ENCODE measurements around the gene PUM1.

GRCh38 chr1:31064894-31065488 lies 526 bp downstream of the PUM1 start:
- PRO-cap: bidirectional peak, plus-strand start at chr1:31065449, minus-strand start at chr1:31065418

GRCh38 chr1:31065489-31066051 lies at the start of gene PUM1:
Gene PUM1 (minus strand): TSS chr1:31065717.
- PRO-cap: unidirectional peak, minus-strand start at chr1:31065717

DNA sequence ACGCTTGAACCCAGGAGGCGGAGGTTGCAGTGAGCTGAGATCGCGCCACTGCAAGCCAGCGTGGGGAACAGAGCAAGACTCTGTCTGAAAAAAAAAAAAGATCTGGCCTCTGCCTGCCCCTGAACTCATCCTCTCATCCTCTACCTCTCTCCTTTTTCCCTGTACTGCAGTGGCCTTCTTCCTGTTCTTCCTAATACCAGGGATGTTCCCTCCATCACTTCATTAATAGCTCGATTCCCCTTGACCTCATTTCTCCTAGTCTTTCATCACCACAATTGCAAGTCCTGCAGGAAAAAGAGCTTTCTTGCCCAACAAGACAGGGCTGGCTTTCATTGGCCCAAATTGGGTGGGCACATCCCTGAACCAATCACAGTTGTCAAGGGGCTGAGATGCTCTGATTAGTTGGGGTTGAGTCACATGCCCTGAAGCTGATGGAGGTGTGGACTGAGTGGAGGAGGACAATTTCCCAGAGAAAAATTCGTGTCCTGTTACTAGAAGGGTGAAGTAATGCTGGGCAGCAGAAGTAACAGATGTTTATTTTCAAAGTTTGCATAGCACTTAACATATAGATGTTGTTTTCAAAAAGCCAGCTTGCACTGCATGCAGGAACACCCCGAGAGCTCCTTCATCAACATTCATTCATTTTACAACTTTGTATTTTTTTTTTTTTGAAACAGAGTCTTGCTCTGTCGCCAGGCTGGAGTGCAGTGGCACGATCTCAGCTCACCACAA lies 86.9 kb upstream of the PUM1 start:
- PRO-cap: no peak

DNA sequence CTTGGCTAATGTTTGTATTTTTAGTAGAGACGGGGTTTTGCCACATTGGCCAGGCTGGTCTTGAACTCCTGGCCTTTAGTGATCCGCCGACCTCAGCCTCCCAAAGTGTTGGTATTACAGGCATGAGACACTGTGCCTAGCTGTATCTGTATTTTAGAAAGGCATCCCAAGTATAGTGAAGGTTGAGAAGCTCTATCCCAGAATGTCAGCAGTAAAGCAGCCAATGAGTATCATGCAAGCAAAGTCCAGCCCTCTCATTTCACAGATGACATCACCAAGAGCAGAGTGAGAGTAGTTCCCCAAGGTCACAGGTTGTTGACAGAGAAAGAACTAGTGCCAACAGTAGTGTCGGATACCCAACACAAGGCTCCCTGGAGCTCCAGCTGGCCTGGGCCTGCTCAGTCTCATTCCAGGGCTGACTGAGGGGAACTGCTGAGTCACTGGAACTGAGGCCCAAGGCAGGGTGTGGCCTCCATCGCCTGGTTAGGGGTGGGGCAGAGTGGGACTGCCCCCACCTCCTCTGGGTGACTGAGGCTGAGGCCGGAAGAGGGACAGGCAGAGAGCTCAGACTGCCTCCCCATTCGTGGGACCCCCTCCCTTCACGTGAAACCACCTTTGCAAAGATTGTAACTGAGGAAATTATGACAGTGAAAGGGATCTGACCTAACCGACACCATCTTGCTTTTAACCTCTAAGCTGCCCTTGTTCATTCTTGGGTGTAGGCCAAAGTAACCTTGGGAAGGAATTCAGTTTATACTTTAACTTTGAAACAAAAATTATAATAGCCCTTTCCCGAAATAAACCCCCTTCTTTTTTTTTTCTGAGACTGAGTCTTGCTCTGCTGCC lies 68.9 kb downstream of the NKAIN1 start:
- PRO-cap: bidirectional peak, plus-strand start at position 527 of the sequence, minus-strand start at position 421 of the sequence

DNA sequence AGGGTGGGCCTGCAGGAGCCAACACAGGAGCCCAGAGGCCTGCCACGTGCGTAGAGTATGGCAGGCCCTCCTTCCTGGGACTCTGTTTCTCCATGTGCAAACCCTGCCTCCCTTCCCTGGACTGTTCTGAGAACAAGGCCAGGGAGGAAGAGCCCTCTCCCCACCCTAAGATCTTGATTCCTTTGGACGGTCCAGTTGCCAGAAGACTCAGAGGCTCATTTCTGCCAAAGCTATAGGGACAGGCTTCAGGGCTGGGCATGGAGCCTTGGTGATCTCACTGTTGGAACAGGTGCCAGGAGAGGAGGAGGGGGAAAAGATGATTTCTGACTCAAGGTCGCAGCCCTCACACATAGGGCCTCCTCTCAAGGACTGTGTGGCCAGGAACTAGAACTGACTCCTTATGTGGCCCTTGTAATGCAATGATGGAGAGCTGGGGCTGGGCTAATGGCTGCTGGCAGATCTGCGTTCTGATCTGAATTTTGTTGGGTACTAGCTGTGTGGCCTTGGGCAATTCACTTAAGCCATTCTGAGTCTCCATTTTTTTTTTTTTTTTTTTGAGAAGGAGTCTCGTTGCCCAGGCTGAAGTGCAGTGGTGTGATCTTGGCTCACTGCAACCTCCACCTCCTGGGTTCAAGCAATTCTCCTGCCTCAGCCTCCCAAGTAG lies 2.0 kb upstream of the FABP3 start:
- PRO-cap: no peak

DNA sequence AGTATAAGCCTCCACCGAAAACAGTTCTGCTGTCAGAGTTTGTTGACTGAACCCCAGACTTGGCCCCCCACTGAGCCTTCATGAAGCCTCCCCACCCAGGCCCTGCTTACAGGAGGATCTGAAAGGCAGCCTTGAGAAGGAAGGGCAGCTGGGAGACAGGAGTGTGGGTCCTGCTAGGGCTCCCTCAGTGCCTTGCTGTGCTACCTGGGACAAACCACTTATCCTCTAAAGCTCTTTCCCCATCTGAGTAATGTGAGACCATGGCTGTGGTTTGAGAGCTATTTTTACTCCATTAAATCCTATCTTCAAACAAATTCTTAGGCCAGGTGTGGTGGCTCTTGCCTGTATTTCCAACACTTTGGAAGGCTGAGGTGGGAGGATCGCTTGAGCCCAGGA lies 11.6 kb upstream of the FABP3 start:
- PRO-cap: no peak

DNA sequence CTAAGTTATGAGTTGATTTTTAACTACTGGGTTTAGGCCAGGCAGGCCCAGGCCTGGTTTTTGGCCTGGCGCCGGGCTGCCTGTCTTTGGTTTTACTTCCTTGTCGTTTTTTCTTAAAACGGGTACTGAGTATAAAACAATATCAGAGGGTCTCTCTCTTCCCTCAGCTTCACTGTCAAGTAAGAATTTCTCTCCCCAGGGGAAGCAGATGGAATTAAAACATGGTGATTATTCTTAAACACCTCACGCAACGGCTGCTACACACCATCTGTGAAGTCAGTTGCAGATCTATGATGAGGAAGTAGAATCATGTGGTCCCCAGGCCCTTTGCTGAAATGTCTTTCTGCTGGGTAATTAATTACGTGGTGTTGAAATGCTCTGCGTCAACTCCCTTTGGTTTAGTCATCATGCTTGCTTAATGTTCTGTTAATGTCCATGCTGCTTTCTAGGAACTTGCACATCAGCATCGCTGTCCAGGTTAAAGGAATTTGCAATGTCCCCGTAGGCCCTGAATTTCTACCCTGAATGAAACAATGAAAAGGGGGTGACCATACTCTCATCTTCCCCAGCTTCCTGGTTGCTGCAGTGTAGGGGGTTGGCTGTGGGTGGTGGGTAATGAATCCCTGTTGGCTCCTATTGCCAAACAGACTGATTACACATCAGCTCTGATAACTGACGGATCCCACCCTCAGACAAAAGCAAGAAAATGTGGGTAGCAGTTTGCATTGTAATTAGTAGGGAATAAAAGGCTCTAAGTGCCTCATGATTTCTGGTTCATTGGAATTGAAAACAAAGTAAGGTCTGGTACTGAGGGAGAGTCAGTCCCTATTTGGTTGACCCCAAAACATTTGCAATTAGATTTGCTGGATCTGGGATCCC lies 70.4 kb downstream of the SERINC2 start:
- PRO-cap: no peak

- PRO-cap: bidirectional peak, plus-strand start at chr1:31580751, minus-strand start at chr1:31580578; bidirectional peak, plus-strand start at chr1:31581108, minus-strand start at chr1:31581101; unidirectional peak, plus-strand start at chr1:31581108
Measured at GRCh38 chr1:31580209-31581442, 4.3 kb downstream of the TINAGL1 start.

DNA sequence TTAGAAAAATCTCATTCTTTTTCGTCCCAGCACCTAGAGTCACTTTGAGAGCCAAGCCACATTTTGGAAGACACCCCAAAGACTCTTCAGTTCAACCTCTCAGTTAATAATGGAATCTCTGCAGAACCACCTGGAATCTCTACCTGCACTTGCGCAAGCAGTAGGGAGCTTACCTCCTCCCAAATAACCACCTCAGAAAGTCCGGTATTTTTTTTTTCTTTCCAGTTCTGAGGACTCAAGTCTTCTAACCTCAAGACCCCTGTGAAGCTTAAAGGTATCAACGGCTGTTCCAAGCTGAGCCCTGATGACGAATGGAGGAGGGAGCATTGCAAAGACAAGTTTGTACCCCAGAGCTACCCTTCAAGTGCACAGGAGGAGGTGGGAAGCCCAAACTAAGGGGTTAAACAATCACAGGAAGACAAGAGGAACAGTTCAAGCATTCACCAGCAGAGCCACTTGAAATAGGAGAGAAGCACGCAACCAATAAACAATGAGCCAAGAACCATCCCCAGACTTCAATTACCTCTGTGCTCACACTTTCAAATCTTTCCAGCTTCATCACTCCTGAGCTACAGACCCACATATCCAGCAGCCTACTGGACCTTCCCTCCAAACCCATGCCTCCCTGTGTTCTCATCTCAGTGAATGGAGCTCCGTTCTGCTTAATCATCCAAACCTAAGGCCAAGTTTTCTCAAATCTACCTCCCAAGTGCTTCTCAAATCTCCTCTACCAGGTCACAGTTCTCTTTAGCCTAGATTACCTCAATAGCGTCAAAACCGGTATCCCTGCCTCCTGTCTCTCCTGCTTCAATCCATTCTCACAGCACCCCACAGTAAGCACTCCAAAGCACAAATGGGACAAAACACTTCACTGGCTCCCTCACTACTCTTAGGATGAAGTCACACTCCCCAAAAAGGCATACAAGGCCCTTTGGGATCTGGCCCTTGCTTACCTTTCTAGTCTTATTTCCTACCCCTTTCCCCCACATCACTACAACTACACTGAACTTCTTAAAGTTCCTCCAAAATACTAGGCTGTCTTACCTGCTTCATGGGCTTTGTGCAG lies 3.8 kb downstream of the PEF1 start:
- PRO-cap: no peak

- PRO-cap: unidirectional peak, plus-strand start at chr1:31642762
Measured at GRCh38 chr1:31642214-31642843, 2.3 kb downstream of the PEF1 start.

DNA sequence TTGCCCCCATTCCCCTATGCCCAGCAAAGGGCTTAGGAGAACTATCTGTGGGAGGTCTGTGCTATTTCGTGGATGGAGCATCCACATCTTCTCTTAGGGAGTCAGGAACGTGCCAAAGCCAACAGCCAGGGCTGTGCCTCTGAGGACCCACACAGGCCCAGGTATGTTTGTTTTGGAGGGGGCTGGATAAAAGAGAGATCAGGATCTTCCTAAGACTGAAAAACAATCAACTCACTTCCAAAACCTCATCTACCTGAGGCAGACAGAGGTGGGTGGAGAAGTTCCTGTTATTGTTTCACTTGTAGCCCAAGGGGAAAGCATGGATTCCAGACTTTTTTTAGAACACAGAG lies 3.8 kb upstream of the PEF1 start:
- PRO-cap: bidirectional peak, plus-strand start outside the sequence, minus-strand start at position 228 of the sequence

GRCh38 chr1:31712490-31713203 lies 8.8 kb upstream of the COL16A1 start:
- PRO-cap: no peak

DNA sequence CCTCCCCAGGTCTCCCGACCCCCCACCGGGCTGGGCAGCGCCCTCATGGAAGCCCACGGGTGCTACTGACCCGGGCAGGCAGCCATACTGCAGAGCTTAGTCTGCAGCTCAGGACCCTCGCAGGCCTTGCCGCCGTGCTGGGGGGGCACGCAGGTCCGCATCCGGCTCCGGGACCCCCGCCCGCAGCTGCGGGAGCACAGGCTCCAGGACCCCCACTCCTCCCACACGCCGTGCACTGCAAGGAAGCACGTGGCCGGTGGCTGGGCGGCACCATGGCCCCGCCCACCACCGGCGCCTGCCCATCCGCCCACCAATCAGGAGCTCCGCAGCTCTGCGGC lies 21.4 kb downstream of the ADGRB2 start:
- PRO-cap: no peak

- PRO-cap: no peak
Measured at GRCh38 chr1:31837691-31838392, 22.0 kb upstream of the SPOCD1 start.

GRCh38 chr1:31926761-31927664 lies 11.2 kb downstream of the PTP4A2 start:
- PRO-cap: no peak

GRCh38 chr1:31930886-31931182 lies 7.3 kb downstream of the PTP4A2 start:
- PRO-cap: no peak

GRCh38 chr1:32015125-32015448 lies 1.4 kb downstream of the KHDRBS1 start:
- PRO-cap: no peak

DNA sequence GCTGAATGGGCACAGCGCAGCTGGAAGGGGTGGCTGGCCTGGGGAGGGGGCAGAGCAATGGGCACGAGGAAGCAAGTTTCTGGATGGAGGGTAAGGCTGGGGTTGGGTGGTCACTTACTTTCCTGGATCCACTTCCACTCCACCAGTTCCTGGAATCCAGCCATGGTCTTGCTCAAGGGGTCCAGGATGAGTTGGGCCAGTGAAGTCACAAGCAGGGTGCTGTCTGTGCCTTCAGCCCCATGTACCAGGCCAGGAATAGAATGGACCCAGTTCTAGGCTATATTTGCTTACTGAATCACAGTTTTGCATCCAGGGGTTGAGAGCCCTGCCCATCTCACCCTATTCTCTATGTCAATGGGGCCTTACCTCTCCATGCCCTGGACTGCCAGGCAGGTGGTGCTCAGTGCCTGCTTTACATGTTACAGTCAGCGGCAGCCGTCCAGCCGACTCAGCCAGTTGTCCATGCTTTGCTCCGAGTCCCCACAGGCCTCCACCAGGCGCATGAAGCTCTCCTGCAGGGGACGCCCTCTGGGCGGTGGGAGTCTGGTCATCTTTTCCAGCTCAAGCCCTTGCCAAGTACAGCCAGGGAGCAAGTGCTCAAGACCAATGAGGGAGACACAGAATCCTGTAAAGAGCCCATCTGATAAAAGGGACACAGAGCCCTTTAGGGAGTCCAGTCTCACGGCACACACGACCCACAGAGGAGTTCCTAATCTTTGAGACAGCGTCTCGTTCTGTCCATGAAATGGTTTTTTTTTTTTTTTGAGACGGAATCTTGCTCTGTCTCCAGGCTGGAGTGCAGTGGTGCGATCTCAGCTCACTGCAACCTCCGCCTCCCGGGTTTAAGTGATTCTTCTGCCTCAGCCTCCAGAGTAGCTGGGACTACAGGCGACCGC lies 12.2 kb upstream of the FAM167B start:
- PRO-cap: no peak

- PRO-cap: no peak
Measured at GRCh38 chr1:32239723-32240051, 7.3 kb upstream of the FAM167B start.

GRCh38 chr1:32365680-32366409 lies 3.5 kb downstream of the TSSK3 start:
- PRO-cap: no peak